Pericardium (tissue), 1 donor: ENCODE measurements around a stretch of chr9.

GRCh38 chr9:134331944-134332967 lies 6.0 kb downstream of the RXRA start:
- RRBS: no CpG with 5 or more reads among the region's 19 CpGs

- RRBS: 11% methylated on average over 2 of the region's 18 CpGs
Observed at GRCh38 chr9:134333381-134333834, 7.2 kb downstream of the RXRA start.

GRCh38 chr9:134345789-134346622 lies 19.8 kb downstream of the RXRA start:
- RRBS: no CpG with 5 or more reads among the region's 24 CpGs

DNA sequence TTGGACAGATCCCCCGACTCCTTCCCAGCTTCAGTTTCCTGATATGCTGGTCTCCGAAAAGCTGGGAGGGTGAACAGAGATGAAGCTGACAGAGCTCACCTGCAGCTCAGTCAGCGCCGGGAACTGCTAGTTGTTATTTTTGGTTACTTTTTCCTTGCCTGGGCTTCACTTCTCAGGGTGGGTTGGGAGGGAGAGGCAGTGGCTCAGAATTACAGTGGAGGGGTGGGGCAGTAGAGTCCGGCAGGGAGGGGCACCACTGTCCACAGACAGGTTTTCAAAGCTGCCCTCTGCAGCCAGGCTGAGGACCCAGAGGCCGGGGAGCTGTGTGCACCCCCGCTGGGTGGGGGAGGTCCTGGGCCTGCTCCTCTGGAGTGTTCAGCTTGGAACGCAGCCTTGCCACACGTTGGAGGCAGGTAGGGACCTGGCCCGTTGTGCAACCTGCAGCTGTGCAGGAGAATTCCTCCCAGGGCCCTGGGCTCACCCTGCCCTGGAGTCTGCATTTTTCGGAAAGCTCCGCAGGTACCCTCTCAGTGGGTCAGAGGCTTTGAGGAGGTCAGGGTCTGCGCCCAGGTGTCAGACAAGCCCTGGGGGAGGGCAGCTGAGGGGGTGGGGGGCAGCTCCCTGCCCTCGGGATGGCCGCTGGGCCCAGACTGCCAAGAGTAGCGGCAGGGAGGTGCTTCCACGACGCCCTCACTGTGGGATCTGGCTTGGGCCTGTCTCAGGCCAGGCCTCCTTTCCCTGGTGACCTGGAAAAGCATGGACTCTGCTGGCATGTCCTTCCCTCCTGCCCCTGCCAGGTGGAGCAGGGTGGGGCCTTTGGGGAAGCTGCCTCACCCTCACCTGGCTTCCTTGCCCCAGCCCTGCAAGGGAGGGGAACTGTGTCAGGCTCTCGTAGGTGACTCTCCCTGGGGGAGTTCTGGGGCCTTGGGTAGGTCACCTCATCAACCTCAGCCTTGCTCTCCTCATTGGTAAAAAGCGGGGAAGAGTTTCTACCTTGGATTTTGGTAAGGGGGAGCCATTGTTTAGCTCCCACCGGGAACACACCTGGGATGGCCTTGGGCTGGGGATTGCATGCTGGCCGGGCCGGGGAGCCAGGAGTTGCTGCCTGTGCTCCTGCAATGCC lies 29.5 kb downstream of the RXRA start:
- RRBS: 29% methylated on average over 3 of the region's 23 CpGs

DNA sequence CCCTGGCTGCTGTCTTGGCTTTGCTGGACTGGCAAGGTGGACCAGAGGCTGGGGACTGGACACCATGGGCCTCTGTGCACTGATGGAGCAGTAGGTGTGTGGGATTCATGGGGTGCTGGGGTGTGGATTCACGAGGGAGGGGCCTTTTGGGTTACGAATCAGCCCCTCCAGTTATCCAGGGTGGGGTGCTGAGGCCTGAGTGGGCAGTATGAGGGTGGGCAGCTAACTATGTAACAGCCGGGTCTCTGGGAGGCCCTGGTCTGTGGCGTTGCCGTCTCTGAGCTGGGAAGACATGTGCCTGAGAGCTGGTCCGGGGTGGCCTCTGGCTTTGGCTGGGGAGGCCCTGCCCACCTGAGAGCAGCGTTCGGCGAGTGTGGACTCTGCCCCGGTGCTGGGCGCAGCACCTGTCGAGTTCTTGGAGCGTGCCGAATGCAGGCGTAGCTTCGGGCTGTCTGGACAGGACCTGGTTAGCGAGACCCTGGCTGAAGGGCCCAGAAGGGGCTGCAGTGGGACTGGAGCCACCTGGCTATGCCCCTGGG lies 56.3 kb downstream of the RXRA start:
- RRBS: 65% methylated on average over 8 of the region's 17 CpGs

- RRBS: 56% methylated on average over 11 of the region's 36 CpGs
Observed at GRCh38 chr9:134390261-134391275, 64.3 kb downstream of the RXRA start.

- RRBS: 36% methylated on average over 1 of the region's 23 CpGs
Observed at GRCh38 chr9:134391748-134392333, 65.6 kb downstream of the RXRA start.

GRCh38 chr9:134443231-134443753 lies 117.0 kb downstream of the RXRA start:
- RRBS: 0% methylated on average over 5 of the region's 22 CpGs

- RRBS: no CpG with 5 or more reads among the region's 20 CpGs
Observed at GRCh38 chr9:134644859-134645735, 3.5 kb downstream of the COL5A1 start.

DNA sequence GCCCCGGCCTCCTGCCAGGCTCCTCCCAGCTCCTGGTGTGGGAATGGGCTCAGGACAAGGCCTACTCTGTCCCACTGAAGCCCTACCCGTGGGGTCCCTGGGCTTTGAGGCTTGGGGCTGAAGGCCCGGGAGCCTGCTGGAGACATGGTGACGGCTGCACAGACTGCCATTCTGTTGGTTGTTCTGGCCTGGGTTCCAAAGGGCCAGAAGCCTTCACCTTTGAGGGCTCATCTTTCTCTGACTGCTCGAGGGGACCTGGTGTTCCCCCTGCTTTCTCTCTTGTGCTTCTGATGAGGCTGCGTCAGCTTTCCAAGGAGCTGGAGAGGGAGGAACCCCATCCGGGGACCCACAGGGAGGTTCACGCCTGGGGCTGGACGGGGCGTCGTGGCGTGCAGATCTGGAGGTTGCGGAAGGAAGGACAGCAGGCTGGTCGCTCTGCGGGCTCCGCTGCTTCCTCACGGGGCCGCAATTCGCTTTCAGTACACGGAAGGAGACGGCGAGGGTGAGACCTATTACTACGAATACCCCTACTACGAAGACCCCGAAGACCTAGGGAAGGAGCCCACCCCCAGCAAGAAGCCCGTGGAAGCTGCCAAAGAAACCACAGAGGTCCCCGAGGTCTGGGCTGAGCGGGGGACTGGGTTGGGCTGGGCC lies 86.7 kb downstream of the COL5A1 start:
- RRBS: no CpG with 5 or more reads among the region's 28 CpGs

- RRBS: no CpG with 5 or more reads among the region's 5 CpGs
Observed at GRCh38 chr9:134763710-134763917, 117.0 kb upstream of the FCN2 start.

DNA sequence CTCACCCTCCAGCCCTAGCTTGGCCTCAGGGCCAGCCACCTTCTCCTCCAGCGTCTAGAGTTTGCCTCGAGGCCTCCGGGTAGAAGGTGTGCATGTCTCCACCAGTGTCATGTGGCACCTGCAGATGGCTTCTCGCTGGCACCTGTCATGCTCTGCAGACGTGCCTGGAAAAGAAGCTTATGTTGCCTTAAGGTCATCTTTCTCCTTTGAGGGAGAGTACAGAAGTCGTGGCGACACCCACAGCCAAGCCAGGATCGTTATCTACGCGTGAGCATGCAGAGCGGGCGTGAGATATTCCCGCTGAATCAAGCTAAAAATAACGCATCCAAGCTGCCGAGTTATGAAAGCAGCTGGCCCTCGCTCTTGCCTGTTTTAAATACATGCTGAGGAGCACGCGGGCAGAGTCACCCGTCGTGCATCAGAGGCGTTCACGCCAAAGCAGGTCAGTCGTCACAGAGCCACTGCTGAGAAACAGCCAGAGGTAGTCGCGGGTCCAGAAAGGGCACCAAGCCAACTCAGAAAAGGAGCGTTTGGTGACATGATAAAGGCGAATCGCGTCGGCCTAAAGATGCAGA lies 79.7 kb upstream of the FCN2 start:
- RRBS: no CpG with 5 or more reads among the region's 30 CpGs

DNA sequence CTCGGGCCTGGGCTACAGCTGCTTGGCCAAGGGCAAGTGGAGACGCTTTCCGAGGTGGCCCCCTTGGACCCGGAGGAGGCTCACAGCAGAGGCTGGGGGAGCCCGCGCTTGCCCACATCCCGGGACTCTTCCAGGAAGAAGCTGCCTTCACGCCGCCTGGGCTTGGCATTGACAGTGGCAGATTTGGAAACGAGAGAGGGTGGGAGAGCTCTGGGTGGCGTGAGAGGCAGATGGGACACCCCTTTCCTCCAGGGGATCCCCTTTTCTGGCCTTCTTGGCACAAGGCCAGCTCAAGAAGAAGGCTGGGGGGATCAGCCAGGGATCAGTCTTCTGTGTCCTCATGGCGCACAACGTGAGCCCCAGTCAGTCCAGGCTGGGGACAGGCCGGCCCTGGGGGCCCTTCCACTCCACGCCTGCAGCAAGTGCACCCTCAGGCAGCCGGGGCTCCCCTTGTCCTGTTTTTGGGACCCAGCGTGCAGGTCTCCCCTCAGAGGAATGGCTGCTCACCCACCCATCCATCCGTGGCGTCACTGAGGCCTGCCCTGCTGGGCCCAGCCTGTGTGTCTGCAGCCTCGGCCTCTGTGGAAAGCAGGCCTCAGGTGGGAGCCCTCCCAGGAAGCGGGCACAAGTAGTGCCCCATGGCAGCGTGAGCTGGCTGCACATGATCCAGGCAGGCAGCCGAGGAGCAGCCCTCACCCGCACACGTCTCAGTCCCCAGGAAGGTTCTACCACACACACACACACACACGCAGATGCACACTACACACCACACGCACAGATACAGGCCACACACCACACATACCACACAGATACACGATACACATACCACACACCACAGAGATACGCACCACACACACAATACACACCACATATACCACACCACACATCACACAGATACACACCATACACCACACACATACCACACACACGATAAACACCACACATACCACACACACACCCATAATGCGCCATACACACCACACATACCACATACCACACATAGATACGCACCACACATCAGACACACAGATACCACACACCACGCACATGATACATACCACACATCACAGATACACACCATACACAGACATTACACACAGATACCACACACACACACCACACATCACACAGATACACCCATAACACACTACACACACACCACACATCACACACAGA lies 52.5 kb upstream of the FCN2 start:
- RRBS: 93% methylated on average over 4 of the region's 33 CpGs

DNA sequence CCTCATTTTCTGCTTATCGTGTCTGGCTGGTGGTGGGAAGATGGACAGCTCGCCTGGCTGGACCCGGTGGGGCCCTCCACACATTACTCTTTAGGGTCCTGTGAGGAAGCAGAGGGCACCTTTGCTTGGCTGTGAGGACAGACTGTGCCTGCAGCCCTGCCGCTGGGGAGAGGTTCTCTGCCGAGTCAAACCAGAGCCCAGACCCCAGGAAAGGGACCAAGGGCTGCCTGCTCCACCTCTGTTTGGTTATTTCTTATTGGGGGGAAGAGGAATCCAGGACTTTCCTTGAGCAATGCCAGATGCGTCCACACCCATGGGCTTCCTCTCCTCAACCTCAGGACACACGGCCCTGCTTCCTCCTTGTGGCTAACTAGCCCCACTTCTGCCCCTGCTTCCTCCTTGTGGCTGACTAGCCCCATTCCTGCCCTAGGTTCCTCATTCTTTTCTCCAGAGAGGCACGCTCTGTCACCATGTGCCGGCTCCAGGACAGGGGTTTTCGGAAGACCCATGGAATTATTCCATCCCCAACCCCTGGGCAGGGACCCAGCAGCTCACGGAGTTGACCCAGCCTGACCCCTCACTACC lies 11.4 kb upstream of the FCN1 start:
- RRBS: no CpG with 5 or more reads among the region's 11 CpGs

DNA sequence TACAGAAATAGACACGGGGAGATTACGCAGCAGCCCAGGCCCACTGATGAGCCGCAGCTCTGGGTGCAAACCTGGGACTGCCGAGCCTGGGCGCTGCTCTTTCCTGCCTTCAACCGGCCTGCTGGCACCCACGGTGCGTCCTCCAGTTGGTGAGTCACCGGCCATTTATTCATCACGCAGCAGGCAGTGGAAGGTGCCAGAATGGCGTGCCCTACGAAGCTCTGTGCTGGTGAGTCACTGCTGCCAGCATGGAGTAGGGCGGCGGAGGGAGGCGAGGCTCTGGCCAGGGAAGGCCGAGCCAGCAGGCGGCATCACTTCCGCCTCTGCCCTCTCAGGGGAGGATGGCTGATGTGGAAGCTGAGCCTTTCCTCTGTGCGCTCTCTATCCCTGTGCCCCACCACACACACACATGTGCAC lies 39.0 kb downstream of the OLFM1 start:
- RRBS: 39% methylated on average over 4 of the region's 19 CpGs

- RRBS: 97% methylated on average over 4 of the region's 30 CpGs
Observed at GRCh38 chr9:135485927-135486526, 6.4 kb downstream of the PPP1R26 start.

DNA sequence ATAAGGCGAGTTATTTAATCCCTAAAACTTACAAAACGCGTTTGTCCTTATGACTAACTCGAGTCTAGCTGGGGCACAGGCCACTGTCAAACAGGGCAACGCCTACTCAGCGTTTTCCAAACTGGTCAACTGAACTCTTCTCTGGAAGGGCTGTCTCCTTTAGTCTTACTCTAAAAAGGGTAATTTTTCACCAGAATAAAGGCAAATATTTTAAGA lies 1.4 kb downstream of the CAMSAP1 start:
- RRBS: no CpG with 5 or more reads among the region's 6 CpGs

GRCh38 chr9:135989885-135990395 lies 28.8 kb upstream of the UBAC1 start:
- RRBS: 20% methylated on average over 16 of the region's 28 CpGs

- RRBS: 4% methylated on average over 9 of the region's 35 CpGs
Observed at GRCh38 chr9:135992505-135993500, 31.6 kb upstream of the UBAC1 start.

GRCh38 chr9:136051067-136052283 lies 43.6 kb downstream of the NACC2 start:
- RRBS: no CpG with 5 or more reads among the region's 110 CpGs